ENCODE measurements around the genes ASB8, OR10AD1 and ZNF641.

GRCh38 chr12:47905261-47905994, 634 bp upstream of the VDR start:
- RRBS, result 4% methylated on average over 12 of the region's 43 CpGs

GRCh38 chr12:48106464-48106640, 473 bp upstream of the SENP1 start:
- RRBS, result no CpG with 5 or more reads among the region's 5 CpGs

DNA sequence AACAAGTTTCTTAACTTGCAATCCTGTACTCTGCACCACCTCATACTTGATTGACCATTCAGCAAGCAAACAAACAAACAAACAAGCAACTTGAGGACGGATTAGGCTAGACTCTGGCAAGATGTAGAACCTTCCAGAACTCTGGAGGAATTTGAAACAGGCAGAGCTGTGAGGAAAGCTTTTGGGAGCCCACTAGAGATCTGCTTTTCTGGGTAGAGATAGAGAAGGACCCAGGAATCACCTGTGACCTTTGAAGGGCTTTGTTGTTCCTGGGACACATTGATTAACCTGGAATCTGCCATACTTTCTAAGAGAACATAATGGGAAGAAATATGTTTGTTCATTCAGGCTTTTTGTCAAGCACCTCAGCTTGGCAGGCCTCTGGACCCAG, 757 bp upstream of the SENP1 start:
- RRBS, result no CpG with 5 or more reads among the region's 1 CpG

GRCh38 chr12:48118466-48119059, 601 bp upstream of the PFKM start:
- RRBS, result no CpG with 5 or more reads among the region's 5 CpGs

DNA sequence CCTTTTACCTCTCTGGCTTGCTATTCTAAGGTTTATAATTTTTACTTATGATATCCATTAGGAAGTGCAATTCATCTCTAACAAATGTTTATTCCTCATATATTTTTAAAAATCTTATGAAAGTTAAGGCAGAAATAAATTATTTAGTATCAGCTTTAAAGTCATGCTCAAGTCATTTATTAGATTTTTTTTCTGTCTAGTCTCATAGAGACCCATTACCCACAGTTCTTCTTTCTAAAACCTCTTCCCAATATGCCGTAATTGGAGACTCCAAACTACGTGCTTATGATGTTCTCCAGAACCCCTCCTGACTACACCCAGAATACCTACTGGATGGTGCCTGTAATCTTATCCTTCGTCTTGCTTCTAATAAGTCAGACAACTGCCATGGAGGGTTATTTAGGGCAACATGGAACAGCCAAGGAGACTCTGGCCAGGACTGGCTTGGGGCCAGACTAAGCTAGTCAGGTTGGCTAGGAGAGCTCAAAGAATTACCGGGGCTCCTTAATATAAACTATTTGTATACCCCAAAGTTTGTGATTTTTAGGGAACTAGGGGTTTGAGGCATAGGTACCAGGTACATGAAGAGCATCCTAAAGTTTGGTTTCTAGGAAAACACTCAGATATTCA, 6.7 kb downstream of the PFKM start:
- RRBS, result no CpG with 5 or more reads among the region's 4 CpGs

- RRBS, result 18% methylated on average over 8 of the region's 65 CpGs
Measured at GRCh38 chr12:48156653-48157957, at the start of gene ASB8. Gene ASB8, minus strand, starts transcription at chr12:48157515.

DNA sequence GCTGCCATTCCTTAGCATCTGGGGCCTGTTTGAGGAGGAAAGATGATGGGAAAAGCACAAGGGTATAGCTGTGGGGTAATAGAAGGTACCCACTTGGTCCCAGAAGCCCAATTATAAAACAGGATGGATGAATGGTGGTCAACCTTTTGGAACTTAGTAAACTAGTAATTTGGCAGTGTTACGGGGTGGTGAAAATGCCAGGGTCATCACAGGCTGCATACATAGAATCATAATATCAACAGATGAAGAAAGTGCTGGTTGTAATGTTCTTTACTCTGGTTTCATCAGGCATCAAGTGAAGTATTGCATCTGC, at the start of gene OR10AD1:
Gene OR10AD1 (minus strand): TSS at position 18 of the 313 bp plus-strand sequence.
- RRBS, result no CpG with 5 or more reads among the region's 1 CpG

DNA sequence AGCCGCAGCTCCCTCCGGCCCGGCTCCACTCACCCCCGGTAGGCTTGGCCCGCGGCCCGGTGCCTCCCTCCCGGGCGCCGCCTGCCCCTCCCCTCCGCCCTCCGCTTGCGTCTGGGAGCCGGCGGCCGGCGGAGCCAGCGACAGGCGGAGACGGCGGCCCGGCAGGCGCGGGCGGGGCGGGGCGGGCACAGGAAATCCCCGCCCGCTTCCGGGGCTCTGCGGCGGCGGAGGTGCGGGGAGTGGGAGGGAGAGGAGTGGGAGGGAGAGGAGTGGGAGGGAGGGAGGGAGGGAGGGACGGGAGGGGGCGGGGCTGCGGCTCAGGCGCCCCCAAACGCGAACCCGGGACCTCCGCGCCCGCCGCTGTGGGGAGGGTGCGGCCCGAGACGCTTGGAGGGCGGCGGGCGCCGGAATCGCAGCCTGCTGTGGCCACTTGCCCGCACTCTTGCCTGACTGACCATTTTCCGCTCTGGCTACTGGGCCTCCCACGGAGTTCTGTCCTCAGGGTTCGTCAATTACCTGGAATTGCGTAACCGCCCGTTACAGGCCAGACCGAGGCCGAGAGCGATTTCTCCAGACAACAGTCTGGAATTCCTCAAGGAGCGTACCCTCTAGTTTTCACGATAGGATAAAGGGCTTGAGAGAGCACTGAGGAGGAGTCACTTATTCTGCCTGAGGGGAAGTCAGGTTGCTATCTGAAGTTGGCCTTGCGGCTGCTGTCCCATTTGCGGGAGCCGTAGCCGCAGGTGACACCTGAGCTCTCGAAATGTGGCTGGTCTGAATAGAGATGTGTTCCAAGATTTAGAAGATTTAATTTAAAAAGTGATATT, at the start of gene ZNF641:
Gene ZNF641 (minus strand): TSS at position 167 of the 827 bp plus-strand sequence.
- RRBS, result under 1% methylated on average over 27 of the region's 70 CpGs

GRCh38 chr12:48656704-48656959, 25.4 kb downstream of the KANSL2 start:
- RRBS, result no CpG with 5 or more reads among the region's 2 CpGs

GRCh38 chr12:48787654-48788447, 1.0 kb downstream of the ADCY6 start:
- RRBS, result no CpG with 5 or more reads among the region's 11 CpGs

DNA sequence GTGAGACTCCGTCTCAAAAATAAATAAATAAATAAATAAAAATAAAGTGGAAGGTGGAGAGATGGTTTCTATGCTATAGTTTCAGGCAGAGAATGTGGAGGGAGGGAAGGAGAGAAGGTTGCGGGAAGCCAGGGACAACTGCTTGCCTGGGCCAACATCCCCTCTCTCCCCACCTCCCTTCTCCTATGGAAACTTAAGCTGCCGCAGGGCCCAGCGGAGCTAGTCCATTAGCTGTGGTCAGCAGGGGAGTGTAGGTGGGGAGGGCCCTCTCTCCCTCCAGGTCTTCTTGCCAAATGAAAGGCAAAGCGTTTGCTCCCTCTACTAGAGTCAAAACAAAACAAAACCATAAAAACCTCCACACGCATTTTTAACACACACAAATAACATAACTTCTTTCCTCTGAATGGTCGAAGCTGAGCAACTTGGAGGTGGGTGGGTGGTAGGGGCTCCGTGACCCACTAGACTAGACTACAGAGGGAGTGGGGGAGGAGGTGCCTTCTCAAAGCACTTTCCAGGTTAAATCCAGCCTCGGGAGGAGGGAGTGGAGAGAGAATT, 4.8 kb upstream of the CACNB3 start:
- RRBS, result no CpG with 5 or more reads among the region's 9 CpGs

DNA sequence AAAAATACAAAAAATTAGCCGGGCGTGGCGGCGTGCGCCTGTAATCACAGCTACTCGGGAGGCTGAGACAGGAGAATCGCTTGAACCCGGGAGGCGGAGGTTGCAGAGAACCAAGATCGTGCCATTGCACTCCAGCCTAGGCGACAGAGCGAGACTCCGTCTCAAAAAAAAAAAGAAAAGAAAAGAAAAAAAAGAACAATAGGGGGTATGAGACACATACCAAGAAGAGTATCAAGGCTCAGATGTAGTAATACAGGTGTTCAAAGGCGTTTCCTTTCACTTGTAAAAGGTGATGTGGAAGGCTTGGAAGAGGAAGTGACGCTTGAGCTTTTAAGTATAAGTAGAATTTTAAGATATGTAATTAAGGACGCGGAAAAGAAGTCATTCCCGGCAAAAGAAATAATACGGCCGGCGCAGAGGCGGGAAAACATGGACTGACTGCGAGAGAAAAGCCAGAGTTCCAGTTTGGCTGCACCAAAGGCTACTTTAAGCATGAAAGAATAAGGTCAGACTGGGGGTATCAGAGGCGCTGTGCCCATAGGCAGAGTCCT, 578 bp downstream of the DDX23 start:
- RRBS, result no CpG with 5 or more reads among the region's 24 CpGs

DNA sequence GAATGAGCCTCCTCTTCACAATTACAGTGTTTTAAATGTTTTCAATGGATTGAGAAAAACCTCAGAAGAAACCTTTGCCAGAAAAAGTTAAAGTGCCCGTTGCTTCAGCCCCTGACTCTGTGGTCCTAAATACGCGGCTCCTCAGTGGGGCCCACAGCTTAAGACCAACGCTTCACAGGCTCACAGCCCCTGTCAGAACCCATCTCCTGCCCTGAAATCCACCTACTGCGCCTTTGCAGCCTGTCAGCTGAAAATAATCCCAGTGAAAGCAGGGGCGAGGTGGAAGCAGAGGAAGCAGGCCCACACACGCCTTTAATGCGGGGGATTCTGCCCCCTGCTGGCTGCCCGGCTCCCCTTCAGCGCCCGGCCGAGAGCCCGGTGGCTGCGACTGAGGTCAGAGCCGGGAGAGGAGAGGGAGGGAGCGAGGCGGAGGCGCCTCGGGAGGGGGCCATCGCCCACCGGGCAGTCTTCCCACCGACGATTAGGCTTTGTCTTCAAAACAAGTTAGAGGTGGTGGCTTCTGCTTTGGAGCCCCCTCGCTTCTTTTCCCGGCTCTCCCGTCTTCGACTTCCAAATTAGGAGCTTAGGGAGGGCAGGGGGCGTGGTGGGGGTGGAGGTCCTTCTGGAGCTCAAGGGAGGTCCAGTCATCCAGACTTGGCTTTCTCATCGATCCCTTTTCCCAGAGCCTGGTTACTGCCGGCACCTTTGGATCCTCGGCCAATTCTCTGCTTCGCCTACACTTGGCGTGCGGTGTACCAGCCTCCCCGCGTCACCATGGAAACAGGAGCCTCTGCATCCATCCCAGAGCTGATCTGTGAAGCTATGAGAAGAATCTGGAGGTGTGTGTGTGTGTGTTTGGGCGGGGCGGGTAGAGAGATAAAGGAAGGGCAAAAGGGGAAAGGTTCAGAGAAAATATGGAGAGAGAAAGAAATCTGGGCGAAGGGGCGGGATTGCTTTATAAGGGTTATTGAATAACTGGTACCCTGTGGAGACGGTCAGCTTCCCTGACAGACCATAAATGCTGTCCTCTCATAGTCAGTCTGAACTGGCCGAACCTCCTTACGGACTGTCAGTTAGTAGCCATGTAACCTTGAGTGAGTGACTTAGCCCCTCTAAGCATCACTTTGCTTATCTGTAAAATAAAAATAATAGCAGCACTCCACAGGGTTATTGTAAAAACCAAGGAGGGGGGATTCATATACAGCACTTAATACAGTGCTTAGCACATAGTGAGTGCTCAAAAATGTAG, 13.0 kb upstream of the CCDC65 start:
- RRBS, result under 1% methylated on average over 11 of the region's 43 CpGs

GRCh38 chr12:48938549-48939378, 13.5 kb upstream of the FKBP11 start:
- RRBS, result no CpG with 5 or more reads among the region's 12 CpGs

DNA sequence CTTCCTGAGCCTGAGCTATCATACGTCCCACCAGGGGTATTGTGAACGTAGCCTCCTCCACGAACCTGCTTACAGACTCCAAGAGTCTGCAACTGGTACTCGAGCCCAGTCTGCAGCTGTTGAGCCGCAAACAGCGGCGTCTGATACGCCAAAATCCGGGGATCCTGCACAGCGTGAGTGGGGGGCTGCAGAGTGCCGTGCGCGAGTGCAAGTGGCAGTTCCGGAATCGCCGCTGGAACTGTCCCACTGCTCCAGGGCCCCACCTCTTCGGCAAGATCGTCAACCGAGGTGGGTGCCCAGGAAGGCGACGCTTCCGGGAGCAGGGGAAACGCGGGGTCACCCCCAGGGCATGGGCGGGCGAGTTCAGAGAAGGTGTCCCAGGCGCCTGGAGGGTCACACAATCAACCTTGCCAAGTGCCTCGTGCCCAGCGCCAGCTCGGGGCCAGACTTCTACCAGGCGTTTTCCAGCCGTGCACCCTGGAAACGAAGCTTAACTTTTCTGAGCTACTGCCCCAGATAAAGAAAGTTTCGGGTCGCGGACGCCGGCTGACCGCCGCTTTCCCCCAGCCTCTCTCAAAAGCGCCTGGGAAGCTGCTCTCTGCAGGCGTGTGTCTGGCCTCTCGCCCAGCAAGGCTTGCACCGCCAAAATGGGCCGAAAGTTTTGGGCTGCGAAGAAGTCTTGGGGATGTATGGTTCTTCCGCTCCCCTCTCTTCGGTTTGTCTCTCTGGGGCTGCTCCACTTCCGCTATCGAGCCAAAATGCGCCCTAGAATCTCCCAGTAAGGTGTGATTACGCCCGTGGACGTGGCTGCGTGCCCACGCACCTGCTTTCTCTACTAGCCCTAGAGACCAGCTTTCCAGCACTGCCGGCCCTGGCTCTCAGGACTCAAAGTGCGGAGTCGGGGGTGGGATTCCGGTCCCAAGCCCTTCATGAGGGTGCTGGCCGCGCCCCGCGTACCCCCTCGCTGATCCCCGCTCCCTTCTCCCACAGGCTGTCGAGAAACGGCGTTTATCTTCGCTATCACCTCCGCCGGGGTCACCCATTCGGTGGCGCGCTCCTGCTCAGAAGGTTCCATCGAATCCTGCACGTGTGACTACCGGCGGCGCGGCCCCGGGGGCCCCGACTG, 1.7 kb downstream of the WNT1 start:
- RRBS, result 4% methylated on average over 24 of the region's 83 CpGs

DNA sequence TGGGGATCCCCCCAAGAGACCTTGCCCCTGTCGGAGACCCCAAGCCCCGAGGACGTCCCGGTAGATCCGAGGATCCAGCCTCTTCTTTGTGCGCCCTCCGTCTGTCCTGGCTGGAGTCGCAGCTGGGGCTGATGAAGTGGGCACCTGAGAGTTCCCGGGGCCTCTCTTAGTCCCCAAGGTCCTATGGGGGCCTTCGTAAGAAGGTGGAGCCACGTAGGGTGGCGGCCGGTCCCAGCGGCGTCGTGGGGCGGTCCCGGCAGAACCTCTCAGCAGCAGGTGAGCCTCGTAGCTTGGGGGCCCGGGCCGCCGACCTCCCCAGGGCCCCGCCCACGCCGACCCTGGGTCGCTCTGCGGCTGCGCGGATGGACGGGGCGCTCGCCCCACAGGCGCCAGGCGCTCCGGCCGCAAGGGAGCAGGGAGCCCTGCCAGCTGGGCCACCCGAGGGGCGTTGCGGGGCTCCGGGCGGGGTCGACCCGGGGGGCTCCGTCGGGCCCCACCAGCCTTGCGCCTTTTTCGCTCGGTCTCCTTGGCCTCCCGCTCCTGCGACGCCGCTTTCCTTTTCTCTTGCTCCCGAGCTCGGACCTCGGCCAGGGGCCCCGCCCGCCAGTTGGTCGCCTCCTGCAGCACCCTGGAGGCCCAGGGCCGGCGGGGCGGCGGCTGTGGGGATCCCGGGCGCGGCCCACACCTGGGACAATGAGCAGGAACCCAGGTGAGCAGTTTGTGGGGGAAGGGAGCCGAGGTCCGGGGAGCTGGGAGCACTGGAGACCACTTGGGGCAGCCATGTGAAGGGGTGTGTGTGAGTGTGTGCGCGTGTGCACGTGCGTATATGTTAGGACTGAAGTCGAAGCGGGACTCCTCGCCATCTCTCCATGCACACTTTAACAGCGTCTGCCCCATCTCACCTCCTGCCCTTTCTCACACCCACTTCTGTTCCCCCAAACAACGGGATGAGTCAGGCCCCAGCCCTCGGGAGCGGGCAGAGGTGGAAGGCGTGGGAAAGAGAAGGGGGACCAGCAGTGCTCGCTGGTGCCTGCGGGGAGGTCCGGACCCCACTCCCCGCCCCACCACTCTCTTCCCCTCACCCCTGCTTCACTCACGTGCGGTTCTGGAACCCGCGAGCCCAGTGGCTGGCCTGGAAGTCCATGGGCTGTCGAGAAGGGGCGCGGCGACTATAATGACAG, 803 bp downstream of the DDN start:
- RRBS, result 4% methylated on average over 35 of the region's 91 CpGs

DNA sequence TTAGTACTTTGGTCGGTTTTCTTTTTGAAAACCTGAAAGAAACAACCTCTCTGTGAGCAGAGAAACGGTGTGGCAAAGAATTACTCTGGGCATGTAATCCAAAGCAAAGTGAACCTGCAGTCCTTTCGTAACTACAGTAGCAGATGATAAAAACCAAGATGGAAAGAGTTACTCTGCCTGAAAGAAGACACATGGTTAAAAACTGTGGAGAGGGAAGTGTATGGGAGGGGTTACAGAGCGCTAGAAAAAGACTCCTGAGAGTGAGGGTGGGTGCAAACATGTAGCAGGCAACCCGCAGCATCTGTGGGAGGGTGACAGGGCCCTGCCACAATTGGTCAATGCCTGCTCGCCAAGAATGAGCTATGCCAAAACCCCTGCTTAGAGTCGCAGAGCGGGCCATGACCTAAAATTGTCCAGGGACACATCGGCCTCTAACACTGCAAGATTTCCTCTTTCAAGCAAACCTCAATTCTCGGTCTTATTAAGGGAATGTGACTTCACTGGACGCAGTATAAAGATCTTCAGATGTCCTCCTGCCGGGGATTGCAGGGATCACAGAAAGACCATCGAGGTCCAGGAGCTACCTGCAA, 731 bp downstream of the PRKAG1 start:
- RRBS, result 0% methylated on average over 2 of the region's 13 CpGs

- RRBS, result no CpG with 5 or more reads among the region's 15 CpGs
Measured at GRCh38 chr12:49037290-49038335, 19.0 kb upstream of the PRKAG1 start.

GRCh38 chr12:49043520-49044098, 17.0 kb downstream of the KMT2D start:
- RRBS, result no CpG with 5 or more reads among the region's 10 CpGs

DNA sequence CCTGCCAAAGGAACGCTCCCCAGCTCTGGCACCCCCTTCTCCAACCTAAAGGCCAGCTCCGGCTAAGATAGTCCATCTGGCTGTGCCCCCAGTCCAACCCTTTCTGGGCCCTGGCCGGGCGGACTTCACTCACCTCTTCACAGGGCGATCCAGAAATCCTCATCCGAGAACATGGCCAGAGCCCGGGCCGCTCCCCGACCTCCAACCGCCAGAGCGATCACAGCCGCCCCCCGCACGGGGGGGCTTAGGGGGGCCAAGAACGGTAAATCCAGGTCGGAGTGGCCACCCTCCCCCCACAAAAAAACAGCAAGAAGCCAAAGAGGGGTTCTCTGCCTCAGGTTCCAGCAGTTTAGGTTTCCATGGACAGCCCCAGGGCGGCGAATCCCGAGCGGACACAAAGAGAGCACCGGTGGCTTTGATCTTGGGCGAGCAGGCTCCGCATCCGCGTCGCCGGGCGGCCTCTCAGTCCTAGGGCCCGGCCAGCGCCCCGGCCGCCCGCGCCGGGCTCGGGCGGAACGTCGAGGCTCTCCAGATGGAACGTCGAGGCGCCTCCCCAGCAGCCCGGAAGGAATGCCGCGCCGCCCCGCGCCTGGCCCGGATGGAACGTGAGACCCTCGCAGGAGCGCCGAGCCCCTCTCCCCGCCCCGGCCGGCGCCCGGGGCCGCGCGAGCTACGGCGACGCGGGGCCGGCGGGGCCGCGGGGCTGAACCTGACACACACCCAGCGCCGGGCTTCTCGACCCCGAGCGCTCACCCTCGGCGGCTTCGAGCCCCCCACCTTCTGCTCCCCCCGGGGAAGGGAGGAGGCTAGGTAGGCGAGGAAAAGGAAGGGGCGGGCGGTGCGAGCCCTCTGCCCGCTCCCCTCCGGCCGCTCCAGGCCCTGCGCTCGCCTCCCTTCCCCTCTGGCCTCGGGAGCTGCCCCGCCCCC, 851 bp downstream of the KMT2D start:
- RRBS, result 1% methylated on average over 53 of the region's 89 CpGs